Subcutaneous adipose tissue (tissue), 3 donors: Measurements from ENCODE around the gene EFCAB9.

GRCh38 chr5:171391062-171392283 lies 3.8 kb downstream of the NPM1 start:
- PRO-cap: no peak
- RAMPAGE, long total RNA, 3 experiments: no peak in any of the 3 experiments

- PRO-cap: unidirectional peak, minus-strand start at chr5:171483894
- RAMPAGE, long total RNA, 3 experiments: no peak in any of the 3 experiments
Measured at GRCh38 chr5:171483730-171484089, 64.3 kb downstream of the FGF18 start.

GRCh38 chr5:172007151-172007765 lies 820 bp upstream of the FBXW11 start:
- PRO-cap: no peak
- RAMPAGE, long total RNA, 3 experiments: no peak in any of the 3 experiments

DNA sequence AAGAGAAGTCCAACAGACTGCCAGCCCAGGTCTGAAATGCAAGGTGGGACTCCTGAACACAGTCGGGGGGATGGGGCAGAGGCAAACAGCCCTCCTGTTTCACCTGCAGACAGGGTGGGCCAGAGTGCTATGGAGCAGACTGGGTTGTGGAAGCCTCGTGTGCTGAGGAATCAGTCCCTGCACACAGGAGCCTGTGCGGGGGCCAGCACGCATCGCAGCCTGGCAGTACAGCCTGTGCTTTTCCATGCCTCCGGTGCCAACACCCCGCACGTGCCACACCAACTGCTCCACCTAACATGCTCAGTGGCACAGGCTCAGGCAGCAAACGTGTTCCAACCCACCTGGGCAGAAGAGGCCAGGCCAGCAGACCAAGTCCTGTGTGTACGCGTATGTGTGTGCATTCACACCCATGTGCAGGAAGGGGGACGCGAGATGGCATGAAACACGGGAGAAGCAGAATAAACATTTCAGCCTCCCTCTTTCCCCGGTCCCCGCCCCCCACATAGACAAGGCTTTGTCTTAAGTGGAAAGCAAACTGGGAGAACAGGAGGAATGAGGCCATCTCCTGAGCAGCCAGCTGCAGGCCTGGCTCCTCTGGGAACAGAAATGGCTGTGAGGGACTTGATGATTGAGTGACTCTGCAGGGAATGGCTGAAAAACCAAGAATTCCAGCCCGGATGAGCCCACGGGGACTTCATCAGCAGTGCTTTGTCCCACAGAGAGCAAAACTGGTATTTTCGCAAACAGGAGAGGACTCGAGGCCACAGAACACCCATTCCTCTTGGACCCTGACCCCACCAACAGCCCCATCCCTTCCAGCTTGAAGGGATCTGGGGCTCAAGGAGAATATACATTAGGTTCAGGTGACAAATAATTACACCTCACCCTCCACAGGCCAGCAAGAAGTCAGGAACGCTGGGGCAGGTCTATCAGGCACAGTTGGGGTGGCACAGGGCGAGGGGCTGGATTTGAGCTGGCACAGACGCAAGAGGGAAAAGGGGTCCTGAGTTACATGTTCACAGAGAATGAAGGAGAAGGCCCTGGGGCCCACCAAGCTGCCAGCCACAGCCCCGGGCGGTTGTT lies 37.7 kb upstream of the FBXW11 start:
- PRO-cap: no peak
- RAMPAGE, long total RNA, 3 experiments: no peak in any of the 3 experiments

DNA sequence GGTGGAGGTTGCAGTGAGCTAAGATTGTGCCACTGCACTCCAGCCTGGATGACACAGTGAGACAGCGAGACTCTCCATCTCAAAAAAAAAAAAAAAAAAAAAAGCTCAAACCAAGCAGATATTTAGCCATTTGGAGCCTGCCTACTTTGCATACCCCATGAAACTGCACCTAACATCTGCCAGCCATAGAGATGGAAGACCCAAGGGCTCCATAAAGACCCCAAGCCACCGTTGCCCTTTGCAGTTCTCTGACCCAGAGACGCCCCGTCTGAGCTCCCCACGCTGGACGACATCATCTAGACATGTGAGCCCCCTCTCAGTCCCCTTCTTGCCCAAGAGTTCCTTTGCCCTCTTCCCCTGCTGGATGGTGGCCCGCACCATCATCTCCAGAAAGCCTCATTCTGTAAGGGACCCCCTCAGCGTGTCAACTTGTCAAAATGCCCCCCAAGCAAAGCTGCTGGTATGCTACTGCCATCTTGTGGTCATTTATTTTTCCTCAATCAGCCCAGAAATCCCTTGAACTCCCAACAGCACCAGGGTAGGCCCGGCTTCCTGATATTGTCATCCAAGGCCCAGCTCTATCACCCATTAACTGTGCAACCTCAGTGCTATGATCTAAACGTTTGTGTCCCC lies 53.0 kb upstream of the FBXW11 start:
- PRO-cap: no peak
- RAMPAGE, long total RNA, 3 experiments: no peak in any of the 3 experiments

GRCh38 chr5:172142739-172143270 lies 45.2 kb downstream of the STK10 start:
- PRO-cap: no peak
- RAMPAGE, long total RNA, 3 experiments: no peak in any of the 3 experiments

- PRO-cap: no peak
- RAMPAGE, long total RNA, 3 experiments: no peak in any of the 3 experiments
Measured at GRCh38 chr5:172153823-172154341, 34.1 kb downstream of the STK10 start.

DNA sequence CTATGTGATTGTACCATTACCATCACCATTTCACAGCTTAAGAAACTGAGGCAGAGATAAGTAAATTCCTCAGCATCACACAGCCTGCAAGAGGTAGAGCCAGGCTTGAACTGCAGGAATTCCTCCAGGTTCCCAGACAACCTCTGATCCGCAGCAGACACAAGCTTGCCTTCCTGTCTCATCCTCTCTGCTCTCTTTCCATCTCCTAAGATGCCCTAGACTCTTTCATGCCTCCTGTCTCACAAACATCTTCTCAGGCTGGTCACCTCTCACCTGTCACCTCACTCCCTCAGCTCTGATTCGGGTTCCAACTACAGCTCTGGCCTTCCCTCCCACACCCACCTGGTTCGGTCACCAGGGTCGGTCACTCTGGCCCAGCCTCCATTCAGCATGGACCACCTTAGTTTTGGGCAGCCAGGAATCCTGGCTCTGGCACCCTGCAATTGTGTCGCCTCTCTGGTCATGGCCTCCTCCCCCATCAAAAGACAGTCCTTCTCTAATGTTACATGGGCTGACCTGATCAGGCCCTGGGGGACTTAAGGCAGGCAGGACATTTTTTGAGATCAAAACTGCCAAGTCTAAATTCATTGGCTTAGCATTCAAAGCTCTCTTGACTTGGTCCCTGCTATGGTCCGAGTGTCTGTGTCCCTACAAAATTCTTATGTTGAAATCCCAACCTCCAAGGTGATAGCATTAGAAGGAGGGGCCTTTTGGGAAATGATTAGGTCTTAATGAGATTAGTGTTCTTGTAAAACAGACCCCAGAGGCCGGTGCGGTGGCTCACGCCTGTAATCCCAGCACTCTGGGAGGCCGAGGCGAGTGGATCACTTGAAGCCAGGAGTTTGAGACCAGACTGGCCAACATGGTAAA lies 11.7 kb downstream of the STK10 start:
- PRO-cap: no peak
- RAMPAGE, long total RNA, 3 experiments: no peak in any of the 3 experiments

DNA sequence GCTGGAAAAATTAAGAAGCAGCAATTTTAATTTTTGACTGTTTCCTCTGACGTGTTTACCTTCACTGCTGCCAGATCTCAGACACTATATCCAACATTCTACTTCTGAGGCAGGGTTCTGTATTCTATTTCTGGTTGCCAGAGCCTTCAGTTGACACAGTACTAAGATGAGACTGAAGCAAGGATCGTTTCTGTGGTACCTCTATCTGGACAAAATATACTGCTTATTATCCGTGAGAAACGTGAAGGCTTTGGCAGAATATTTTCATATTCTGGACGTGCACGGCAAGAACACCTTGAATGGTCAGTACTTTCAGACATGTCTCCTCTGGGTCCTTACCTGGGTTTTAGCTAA lies at the start of gene EFCAB9:
Gene EFCAB9 (plus strand): TSS at position 166 of the 354 bp plus-strand sequence.
- PRO-cap: no peak
- RAMPAGE, long total RNA, 3 experiments: no peak in any of the 3 experiments

GRCh38 chr5:172361297-172362047 lies 77.9 kb upstream of the UBTD2 start:
- PRO-cap: no peak
- RAMPAGE, long total RNA, 3 experiments: no peak in any of the 3 experiments

DNA sequence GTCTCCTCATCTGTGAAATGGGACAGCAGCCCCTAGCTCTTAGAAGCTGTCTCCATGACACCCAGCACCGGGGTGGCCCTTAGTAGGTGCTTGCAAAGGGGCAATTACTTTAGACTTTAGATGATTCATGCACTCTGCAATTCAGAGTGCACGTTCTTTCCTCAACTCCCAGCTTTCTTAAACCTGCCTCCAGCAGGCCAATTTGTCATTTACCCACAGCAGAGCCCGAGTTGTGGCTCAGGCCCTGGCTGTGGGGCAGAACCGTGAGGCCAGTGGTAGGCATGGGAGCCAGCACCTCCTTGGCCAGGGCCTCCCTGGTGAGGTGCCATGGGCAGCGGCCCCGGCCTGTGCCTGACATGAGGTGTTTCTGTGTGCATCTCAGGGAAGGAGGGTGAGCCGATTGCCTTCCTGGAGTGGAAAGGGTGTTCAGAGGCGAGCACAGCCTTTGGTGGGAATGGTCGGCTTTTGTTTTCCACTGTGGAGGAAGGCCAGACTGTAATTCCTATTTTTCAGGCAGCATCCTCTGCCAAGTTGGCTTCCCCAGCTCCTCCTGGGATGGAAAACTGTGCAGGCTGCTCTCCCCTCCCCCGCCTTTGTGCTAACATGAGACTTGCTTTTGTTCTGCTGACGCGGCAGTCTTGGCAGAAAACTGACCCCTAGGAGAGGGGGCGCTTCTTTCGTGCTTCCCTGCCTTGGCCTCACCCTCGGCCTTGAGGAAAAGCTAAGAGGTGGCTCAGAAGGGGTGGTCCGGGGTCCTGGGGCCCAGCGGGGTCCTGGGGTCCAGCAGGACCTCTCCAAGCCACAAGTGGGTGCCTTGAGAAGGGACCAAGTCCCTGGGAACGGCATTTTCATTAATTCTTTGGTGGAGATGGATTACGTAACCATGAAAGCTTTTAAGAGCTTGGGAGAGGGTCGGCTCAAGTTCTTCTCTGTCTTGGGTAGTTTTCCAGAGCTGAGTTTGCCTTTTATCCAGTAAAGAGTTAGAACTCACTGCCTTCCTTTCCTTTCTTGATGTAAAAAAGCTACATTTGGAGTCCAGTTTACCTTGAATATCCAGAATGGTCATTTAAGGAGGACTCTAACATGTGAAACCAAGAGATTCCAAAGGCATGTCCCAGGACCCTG lies 51.2 kb downstream of the SH3PXD2B start:
- PRO-cap: bidirectional peak, plus-strand start at position 703 of the sequence, minus-strand start at position 477 of the sequence
- RAMPAGE, long total RNA, 3 experiments: no peak in any of the 3 experiments

- PRO-cap: no peak
- RAMPAGE, long total RNA, 3 experiments: no peak in any of the 3 experiments
Measured at GRCh38 chr5:172636745-172637785, 4.0 kb upstream of the NEURL1B start.

DNA sequence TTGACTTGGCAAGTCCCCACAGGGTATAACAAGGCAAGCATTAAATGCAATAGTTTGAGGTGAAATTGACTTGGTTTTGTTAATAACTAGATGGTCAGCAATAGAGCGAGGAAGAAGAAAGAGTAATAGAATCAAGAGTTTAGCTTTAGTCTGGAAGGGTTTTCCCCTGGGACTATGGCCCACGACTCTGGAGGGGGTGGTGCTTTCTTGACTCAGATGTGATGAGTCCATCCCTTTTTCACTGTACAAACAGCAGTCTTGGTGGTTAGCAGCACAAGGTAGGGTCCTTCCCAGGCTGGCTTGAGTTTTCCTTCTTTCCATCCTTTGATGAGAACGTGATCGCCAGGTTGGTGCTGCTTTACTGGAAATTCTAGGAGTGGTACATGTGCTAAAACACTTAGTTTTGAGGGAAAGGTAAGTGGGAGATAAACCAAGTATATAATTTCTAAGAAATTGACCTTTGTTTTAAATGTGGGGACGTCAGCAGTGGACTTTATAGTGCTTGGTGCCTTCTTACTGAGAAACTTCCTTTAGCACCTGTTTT lies 11.7 kb downstream of the NEURL1B start:
- PRO-cap: no peak
- RAMPAGE, long total RNA, 3 experiments: no peak in any of the 3 experiments

GRCh38 chr5:172680542-172681342 lies 39.7 kb downstream of the NEURL1B start:
- PRO-cap: no peak
- RAMPAGE, long total RNA, 3 experiments: no peak in any of the 3 experiments

DNA sequence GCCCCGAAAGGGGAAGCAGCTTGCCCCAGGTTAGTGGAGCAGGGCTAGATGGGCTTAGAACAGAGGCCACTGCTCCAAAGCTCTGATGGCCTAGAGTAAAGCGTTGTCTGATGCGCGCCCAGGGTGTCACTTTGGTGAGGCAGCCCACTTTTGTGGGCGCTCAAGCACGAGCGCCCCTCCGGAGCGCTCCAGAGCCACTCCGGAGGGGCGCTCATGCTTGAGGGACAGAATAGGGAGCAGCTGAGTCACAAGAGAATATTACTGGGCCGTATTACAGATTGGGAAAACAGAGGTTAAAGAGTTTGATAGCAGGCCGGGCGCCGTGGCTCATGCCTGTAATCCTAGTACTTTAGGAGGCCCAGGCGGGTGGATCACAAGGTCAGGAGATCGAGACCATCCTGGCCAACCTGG lies 7.0 kb downstream of the DUSP1 start:
- PRO-cap: no peak
- RAMPAGE, long total RNA, 3 experiments: no peak in any of the 3 experiments

GRCh38 chr5:172776082-172776652 lies 5.2 kb upstream of the DUSP1 start:
- PRO-cap: no peak
- RAMPAGE, long total RNA, 3 experiments: no peak in any of the 3 experiments

DNA sequence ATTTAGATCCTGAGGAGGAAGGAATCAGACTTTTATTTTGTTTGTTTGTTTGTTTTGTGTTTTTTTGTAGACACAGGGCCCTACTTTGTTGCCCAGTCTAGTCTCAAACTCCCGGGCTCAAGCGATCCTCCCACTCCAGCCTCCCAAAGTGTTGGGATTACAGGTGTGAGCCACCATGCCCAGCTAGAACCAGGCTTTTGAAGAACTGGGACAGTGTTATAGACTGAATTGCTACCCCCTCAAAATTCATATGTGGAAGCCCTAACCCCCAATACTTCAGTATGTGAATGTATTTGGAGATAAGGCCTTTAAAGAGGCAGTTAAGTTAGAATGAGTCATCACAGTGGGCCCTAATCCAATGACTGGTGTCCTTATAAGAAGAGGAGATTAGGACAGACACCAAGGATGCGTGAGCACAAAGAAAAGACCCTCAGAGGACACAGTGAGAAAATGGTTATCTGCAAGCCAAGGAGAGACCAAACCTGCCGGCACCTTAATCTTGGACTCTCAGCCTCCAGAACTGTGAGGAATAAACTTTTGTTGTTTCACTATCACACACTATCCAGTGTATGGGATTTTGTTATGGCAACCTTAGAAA lies 31.5 kb upstream of the ERGIC1 start:
- PRO-cap: no peak
- RAMPAGE, long total RNA, 3 experiments: no peak in any of the 3 experiments

- PRO-cap: no peak
- RAMPAGE, long total RNA, 3 experiments: no peak in any of the 3 experiments
Measured at GRCh38 chr5:172846192-172846971, 12.3 kb downstream of the ERGIC1 start.

- PRO-cap: no peak
- RAMPAGE, long total RNA, 3 experiments: no peak in any of the 3 experiments
Measured at GRCh38 chr5:172846972-172847235, 12.9 kb downstream of the ERGIC1 start.

GRCh38 chr5:172869224-172869786 lies 35.3 kb downstream of the ERGIC1 start:
- PRO-cap: bidirectional peak, plus-strand start at chr5:172869420, minus-strand start at chr5:172869144
- RAMPAGE, long total RNA, 3 experiments: no peak in any of the 3 experiments